Islet of Langerhans (tissue), 1 donor: ENCODE measurements around a stretch of chr20.

- RRBS: 89% methylated on average over 9 of the region's 22 CpGs
Measured at GRCh38 chr20:62413864-62414453, 6.9 kb upstream of the CABLES2 start.

GRCh38 chr20:62622838-62623163, 19.5 kb upstream of the SLCO4A1 start:
- RRBS: no CpG with 5 or more reads among the region's 14 CpGs

DNA sequence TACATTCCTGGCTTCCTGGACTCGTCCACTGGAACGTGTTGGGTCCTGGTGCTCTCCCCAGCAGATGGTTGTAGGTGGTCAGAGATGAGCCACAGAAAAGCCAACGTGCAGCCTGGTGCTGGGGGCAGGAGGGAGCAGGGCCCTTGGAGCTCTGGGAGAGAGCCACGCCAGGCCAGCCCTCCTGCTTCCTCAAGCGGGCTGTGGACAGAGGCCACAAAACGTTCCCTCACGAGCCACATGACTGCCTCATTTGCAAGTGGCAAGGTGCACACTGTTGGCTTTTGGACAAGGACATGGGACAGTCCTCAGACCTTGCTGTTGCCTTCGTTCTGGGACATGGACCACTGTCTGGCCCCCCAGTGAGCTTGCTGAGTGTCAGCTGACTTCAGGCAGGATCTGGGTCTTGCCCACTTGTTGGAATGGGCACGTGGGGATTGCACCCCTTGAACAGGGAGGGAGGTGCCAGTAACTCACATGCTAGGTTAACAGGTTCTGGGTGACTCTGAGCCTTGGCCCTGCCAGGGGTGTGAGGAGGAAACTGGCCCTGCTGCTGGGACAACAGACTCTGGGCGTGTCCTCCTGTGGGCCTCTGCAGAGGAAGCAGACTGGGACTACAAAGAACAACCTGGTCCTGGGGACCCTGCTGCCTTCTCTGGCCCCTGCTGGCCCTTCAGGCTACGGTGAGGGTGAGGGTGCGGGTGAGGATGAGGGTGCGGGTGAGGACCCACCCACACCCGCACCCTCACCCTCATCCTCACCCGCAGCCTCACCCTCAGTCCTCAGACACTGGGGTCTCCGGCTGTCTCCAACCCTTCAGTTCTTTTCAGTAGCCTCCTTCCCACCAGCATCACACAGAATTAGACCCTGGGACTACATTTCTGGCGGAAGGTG, 2.7 kb downstream of the SLCO4A1 start:
- RRBS: no CpG with 5 or more reads among the region's 17 CpGs

GRCh38 chr20:62655346-62655586, 13.0 kb downstream of the SLCO4A1 start:
- RRBS: 85% methylated on average over 3 of the region's 8 CpGs

DNA sequence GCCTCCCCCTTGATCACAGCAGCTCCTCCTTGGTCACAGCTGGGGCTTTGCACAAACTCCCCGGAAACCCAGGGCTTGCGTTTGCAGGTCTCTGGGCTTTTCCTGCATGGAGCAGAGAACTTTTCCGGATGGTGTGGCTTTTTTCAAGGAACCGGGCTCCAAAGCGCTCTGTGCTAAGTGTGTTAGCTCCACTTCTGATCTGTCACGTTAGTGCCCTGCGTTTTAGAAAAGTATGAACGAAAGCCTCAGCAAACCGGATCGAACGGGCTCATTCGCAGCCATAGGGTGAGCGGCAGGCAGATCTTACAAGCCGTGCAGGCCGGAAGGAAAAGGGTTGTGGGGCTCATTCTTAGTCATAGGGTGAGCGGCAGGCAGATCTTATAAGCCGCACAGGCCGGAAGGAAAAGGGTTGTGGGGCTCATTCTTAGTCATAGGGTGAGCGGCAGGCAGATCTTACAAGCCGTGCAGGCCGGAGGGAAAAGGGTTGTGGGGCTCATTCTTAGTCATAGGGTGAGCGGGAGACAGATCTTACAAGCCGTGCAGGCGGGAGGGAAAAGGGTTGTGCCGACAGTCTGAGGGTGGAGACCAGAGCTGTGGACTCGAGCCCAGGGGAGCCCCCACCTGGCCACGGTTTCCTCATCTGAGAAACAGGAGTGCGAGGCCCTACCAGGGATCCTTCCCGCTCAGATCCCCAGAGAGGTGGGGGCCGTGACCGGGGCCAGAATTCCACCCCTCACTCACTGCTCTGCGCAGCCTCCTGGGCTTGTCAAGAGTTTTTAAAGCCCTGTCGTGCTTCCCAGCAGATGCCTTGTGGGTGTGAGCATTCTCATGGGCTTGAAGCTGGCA, 31.6 kb downstream of the NTSR1 start:
- RRBS: 76% methylated on average over 10 of the region's 33 CpGs

DNA sequence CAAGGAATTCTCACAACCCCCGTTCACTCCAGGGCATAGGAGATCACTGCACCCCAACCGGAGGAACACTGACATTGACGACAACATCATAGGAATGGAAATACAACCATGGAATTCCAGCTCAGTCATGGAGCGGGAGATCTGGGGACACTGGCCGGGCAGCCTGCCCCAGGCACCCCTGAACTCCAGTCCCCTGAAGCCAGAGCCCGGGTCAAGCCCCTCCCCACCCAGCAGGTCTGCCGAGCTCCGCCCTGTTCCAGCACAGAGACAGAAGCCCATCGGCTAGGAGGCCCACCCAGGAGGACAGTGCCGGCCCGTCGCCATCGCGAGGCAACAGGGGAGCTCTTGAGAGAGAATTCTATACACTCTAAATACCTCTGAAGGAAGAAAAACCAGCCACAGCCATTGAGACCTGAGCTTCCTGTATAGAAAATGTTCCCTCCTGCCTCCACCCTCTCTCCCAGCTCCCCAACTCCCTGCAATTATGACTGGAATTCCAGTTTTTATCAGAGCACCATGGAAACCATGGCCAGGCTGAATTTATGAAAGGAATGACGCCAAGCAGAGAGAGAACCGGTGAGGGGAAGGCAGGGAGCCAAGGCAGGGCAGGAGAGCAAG, 27.8 kb upstream of the MRGBP start:
- RRBS: 19% methylated on average over 8 of the region's 16 CpGs

GRCh38 chr20:62812688-62813238, 4.1 kb upstream of the COL9A3 start:
- RRBS: no CpG with 5 or more reads among the region's 21 CpGs

DNA sequence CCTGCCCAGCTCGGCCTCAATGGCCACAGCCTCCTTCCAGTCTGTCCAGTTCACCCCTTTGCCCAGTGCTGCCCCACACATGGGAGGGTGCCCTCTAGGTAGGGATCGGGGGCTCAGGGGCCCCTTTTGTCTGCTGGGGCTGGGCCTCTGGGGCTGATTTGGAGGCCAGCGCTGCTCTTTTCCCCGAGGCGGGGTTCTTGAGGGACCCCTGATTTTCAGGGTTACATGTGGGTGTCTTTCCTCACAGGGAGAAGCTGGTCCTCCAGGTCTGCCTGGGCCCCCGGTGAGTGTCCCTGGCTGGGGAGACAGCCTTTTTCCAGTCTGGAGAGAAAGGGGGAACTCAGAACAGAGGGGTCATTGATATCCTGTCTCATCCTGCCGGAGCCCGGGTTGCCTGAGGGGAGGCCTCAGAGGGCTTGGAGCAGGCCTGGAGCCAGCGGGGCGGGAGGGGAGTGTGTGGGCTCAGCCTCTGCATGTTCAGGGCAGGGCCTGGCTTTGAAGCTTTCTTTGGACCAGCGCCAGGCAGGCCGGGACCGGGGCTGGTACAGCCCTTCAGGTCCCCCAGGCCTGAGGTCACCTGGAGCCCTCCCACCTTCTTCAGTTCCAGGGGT, 1.5 kb downstream of the COL9A3 start:
- RRBS: 56% methylated on average over 2 of the region's 13 CpGs

DNA sequence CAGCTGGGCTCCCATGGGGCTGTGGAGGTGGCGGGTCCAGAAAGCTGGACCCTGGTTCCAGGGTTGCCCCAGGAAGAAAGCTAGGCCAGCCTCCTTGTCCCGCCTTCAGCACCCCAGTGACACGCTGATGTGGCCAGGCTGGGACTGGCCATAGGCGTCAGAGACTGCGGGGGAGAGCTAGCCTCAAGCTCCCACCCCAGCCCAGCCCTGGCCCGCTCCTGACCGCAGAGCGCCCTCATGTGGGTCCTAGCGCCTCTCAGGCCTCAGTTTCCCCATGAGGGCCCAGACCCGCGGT, 7.7 kb downstream of the COL9A3 start:
- RRBS: no CpG with 5 or more reads among the region's 11 CpGs

DNA sequence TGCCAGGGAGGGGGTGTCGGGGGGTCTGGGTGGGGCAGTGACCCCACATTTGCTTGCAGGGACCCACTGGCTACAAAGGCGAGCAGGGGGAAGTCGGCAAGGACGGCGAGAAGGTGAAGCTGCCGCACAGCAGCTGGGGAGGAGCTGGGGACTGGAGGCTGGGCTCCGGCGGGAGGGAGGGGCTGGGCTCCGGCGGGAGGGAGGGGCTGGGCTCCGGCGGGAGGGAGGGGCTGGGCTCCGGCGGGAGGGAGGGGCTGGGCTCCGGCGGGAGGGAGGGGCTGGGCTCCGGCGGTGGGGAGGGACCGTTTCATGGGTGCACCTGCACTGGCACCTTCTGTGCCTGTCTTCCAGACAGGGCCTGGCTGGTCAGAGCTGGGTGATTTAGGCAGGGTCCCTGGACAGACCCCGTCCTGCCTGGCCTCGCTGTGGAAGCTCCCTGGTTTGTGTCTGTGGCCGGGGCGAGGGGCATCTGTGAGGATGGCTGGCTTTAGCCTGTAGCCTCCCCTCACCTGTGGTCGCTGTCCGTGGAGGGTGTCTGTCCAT, 8.1 kb downstream of the COL9A3 start:
- RRBS: no CpG with 5 or more reads among the region's 25 CpGs

- RRBS: 94% methylated on average over 4 of the region's 24 CpGs
Measured at GRCh38 chr20:62850346-62851128, 11.1 kb downstream of the TCFL5 start.

GRCh38 chr20:62884025-62884299, 22.3 kb upstream of the TCFL5 start:
- RRBS: no CpG with 5 or more reads among the region's 9 CpGs

DNA sequence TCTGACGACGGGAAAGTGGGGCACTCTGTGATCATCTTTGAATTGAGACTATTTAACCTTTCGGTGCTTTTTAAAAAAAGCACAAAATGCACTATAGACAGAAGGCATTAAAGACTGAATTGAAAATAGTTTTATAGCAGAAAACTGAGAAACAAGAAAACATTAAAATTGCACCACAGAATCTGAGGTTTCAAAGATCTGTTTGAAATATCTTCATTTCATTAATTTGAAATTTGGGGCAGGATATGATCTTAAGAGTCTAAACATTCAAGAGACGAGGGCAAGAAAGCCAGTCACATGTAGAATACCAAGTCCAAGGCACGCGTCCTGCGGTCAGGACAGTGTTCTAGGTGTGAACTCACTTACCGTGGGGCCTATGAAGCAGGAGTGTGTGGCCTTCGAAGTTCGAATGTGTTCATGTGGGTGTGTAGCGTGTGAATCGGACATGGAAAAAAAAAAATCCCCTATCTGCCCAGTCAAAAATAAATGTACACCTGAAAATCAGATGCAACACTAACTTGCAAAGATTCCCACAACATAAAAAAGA, 21.3 kb downstream of the DIDO1 start:
- RRBS: no CpG with 5 or more reads among the region's 12 CpGs

GRCh38 chr20:62905810-62906634, 20.3 kb downstream of the DIDO1 start:
- RRBS: no CpG with 5 or more reads among the region's 29 CpGs

DNA sequence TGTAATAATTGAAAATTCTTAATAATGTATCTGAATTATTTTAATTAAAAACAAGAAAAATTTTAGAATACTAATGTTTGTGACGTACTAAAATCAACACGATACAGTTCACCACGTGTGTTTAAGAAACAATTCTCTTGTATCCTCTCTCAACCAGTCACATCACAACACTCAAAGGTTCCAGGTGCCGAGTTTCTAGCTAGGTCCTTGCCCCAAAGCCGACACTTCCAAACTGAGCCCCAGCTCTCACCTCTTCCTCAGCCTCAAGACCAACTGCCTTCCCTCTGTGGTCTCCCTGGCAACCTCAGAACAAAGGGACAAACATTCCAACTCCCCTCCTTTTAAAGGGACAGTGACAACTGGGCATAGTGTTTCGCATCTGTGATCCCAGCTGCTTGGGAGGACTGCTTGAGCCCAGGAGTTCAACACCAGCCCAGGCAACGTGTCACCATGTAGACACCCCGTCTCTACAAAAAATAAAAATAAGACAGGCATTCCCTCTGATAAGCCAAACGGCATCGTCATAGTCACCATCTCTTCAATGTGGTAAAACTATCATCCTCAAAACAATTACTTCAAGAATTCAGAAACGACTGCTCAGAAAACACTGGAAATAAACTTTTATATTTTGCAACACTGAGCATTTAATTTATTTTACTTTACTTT, 11.3 kb downstream of the DIDO1 start:
- RRBS: no CpG with 5 or more reads among the region's 11 CpGs

GRCh38 chr20:62928942-62929869, 2.9 kb upstream of the DIDO1 start:
- RRBS: 6% methylated on average over 26 of the region's 55 CpGs

GRCh38 chr20:62963515-62964186, 11.1 kb downstream of the SLC17A9 start:
- RRBS: 84% methylated on average over 7 of the region's 31 CpGs

- RRBS: 7% methylated on average over 9 of the region's 41 CpGs
Measured at GRCh38 chr20:63009066-63009691, 2.4 kb upstream of the BHLHE23 start.

GRCh38 chr20:63071815-63072130, 65.0 kb upstream of the BHLHE23 start:
- RRBS: 19% methylated on average over 1 of the region's 27 CpGs

- RRBS: 100% methylated on average over 2 of the region's 36 CpGs
Measured at GRCh38 chr20:63202286-63203095, 13.4 kb downstream of the YTHDF1 start.